GM12891 (cell line): Measurements from ENCODE around the gene FRMPD4.

DNA sequence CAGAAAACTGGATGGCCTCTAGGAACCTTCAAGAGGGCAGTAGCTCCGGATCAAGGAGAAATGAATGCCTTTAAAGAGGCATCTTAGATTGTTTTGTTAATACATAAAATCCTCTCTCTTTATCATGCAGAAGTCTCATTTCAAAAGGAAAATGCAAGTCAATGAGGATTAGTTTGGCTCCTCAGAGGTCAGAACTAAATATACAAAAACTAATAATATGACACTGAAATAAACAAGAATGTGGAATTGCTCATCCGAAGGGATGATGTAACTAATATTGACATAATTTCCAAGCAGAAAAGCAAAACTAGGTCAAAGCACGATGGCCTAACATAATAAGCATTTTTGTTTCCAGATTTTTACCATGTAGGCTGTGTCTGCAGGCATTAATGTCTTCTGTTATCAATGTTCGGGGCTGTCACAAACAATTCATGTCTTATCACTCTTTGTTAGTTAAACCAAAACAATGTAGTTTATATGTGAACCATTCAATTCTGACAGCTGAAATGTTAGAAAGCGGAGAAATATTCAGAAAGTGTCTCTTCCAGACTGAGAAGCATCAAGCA is 8.7 kb downstream of the MID1 start:
- RRBS, result no CpG with 5 or more reads among the region's 5 CpGs

- RRBS, result no CpG with 5 or more reads among the region's 3 CpGs
Observed at GRCh38 chrX:10633661-10634083, 13.3 kb upstream of the MID1 start.

DNA sequence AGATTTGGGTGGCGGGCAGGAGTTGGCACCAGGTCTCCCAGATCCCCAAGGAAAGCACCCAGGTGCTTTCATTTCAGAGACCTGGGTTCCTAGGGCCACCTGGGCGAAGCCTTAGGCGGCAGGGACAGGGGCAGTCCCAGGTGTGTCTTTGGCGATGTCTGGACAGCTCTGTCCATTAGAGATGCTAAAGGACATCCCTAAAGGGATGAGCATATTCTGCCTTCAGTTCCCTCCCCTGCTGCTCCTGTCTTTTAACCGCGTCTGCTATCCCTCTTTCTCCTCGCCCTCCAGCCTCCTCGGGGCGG is 960 bp downstream of the MSL3 start:
- RRBS, result no CpG with 5 or more reads among the region's 9 CpGs

- RRBS, result 18% methylated on average over 1 of the region's 40 CpGs
Observed at GRCh38 chrX:12137608-12138533, at the start of gene FRMPD4. TSS of gene FRMPD4 (plus strand) at chrX:12138473.

DNA sequence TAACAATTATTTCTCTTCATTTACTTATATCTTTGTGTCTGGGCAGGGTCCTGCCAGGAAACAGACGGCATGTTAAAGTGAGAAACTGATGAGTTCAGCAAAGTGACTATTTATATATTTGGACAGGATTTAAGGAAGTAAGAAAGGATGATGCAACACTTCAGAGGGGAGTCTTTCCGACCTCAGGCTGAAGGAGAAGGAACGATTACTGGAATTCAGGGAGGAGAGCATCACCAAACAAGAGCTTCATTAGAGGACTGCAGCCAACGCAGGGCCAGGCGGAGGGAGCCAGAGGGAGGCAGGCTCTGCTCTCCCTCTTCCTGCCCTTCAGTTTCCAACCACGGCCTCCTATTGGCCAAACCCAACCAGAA is 1.5 kb upstream of the TLR7 start:
- RRBS, result no CpG with 5 or more reads among the region's 6 CpGs

DNA sequence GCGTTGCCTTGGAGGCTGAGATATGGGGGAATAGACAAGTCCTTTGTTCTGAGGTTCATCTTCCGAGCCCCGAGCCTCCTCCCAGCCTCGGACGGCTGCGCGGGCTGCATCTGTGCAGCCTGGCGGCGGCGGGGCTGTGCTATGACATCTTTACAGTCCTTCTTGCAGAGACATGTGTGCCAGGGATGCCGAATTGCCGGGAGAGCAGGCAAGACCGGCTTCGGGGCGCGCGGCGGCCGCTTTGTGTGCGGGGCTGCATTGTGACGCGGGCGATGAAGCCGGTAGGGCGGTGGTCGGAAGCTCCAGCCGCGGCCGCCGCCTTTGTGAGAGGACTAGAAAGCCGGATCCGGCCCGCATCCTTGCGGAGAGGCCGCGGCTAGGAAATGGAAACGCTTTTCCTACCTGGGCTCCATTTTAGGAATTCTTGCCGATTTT is 558 bp downstream of the TMSB4X start:
- RRBS, result under 1% methylated on average over 19 of the region's 38 CpGs

DNA sequence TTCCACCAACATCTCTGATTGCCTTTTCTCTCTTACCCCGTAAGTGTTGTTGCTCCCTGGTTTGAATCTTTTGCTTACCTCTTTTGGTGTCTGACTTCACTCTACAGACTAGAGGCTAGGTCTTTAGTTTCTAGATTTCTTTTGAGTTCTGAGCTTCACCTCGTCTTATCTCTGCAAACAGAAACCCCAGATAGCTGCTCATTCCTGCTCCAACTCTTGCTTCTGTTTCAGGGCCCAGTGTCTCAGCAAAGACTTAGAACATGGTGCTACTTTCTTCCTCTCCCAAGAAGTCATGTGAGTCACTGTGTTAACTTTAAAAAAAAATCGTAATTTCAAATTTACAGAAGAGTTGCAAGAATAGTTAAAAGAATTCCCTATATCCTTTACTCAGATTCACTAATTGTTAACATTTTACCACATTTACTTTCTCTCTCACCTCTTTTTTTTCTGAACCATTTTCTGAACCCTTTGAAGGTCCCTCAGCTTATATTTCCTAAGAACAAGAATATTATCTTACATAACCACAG is 11.6 kb downstream of the TMSB4X start:
- RRBS, result no CpG with 5 or more reads among the region's 3 CpGs

DNA sequence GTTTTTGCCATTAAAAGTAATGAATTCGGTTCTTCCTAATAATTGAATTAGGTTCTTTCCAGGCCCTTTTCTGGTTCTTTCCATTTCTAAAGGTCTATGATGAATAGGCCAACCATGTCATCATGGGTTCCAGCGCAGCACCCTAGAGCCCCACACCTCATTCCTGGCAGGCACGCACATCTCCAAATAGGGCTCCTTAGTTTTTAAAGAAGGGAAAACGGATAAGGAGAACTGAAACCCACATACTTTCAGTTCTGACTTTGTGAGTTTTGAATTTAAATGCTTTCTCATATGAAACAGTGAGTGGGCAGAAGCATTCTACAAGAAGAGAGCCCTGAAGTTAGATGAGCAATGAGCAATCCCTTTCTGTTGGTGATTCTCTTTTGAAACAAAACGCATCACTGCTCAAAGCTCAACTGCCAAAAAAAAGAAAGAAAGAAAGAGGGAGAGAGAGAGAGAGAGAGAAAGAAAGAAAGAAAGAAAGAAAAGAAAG is 30.7 kb downstream of the TMSB4X start:
- RRBS, result no CpG with 5 or more reads among the region's 5 CpGs

- RRBS, result no CpG with 5 or more reads among the region's 3 CpGs
Observed at GRCh38 chrX:13028645-13029423, 15.6 kb downstream of the FAM9C start.

- RRBS, result no CpG with 5 or more reads among the region's 5 CpGs
Observed at GRCh38 chrX:13029424-13029751, 15.0 kb downstream of the FAM9C start.

- RRBS, result no CpG with 5 or more reads among the region's 1 CpG
Observed at GRCh38 chrX:13432357-13432864, 112.6 kb upstream of the ATXN3L start.

DNA sequence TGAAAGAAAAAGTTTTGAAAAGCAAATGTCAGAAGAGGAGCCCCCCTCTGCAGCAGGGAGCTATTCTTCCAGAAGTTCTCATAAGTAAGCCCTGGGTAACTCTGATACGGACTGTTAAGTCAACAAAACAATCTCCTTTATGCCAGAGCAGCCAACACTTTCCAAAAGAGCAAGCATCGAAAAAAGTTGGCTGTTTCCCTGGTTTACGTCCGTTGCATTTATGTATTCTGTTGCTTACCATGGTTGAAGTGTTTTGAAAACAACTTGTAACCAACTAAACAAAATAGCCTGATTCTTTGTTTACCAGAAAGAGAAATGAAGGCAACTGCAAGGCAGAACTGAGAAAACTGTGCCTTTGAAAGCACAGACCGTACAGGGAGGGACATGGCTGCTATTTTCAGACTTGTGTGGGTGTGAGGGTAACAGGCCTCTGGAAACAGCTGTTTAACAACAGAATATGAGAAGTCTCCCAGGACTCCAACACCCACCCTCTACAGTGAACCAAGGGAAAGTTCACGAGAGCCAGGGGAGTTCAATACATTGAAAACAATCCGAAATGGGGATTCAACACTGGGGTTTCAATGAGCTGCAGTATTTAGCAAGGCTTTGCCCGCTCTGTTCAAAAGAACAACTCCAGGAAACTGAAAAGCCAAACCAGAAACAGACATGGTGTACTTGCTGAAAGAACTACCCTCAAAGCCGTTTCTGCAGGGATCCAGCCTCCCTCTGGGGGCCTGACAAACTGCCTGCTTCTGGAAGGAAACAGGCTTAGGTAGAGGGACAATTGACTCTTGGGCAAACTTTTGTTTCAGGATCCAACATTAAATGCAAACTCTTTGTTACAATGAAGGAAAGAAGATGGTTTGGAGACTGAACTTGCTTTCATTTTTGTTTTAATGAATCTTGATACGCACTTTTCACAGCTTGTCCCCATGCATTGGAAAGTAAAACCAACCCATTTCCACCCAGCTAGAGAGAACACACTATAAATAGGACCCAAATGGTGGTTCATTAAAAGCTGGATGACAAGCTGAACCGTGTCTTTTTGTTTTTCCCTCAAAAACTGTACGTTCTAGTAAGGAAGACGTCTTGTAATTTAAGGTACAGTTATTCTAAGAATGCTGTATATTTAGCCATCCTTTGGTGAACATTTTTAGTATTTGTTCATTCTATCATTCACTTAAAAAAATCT is 95.6 kb upstream of the EGFL6 start:
- RRBS, result no CpG with 5 or more reads among the region's 13 CpGs

DNA sequence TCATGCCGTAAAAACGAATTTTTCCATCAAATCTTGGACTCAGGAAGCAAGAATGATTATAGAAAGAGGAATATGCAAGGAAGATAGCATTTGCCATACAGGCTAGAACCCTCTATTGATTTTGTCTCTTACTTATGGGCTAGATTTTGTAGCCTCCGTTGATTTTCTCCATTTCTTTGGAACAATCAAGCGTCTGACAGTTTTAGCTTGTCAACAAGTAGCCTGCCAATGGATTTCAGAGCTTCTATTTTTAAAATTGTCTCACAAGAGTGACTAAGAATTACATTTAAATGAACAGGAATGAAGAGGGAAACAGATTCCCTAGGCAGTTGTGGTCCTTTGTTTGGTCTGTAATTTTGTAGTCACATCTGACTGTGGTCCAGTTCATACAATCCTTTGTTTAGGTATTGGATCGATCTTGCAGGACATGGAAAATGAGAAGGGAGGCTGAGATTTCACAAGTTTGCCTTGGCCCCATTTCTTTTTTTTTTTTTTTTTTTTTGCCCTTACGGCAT is 86.7 kb upstream of the EGFL6 start:
- RRBS, result no CpG with 5 or more reads among the region's 6 CpGs

DNA sequence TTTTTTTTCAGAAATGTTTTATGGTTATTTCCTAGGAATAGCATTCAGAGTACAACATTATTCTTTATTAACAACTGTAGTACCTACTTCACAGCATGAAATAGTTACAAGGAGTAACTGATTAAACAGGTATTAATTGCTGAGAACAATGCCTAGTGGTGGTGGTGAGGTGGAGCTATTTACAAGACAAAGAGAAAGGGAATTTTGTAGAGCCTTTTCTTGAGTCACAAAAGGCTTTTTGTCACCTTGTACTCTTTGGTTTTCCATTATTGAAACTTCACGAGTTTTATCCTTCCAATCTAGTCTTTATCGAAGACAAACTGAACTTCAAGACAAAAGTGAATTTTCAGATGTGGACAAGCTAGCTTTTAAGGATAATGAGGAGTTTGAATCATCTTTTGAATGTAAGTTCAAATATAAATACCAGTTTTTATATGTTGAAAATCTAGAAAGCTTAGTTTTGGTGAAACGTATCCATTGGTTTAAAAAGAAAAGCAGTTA is 27.5 kb downstream of the OFD1 start:
- RRBS, result no CpG with 5 or more reads among the region's 3 CpGs

GRCh38 chrX:13837217-13837571 is 20.3 kb upstream of the GPM6B start:
- RRBS, result no CpG with 5 or more reads among the region's 8 CpGs

GRCh38 chrX:13888243-13888771 is 71.4 kb upstream of the GPM6B start:
- RRBS, result no CpG with 5 or more reads among the region's 8 CpGs

GRCh38 chrX:13891654-13892189 is 74.8 kb upstream of the GPM6B start:
- RRBS, result no CpG with 5 or more reads among the region's 3 CpGs

DNA sequence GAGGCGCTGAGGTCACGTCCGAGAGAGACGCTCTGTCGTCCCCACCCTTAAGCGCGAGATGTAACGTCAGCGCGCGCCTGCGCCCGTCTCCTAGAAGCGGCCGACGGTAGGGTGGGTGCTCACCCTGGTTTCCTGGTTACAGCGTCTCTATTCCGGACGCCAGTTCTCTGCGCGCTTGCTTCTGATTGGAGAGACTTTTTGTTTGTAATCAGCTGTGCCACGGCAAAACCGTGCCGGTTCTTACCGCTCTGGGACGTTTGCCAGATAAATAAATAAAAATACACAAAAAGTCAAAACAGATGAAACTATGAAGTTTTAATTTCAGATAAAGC is 274 bp upstream of the PIGA start:
- RRBS, result 2% methylated on average over 7 of the region's 26 CpGs

- RRBS, result no CpG with 5 or more reads among the region's 6 CpGs
Observed at GRCh38 chrX:15404567-15405254, 20.5 kb upstream of the VEGFD start.

GRCh38 chrX:15579812-15580875 is 20.6 kb downstream of the ACE2 start:
- RRBS, result no CpG with 5 or more reads among the region's 8 CpGs